ENCODE results near the genes SIGLEC6, ZNF175 and ZNF615.

DNA sequence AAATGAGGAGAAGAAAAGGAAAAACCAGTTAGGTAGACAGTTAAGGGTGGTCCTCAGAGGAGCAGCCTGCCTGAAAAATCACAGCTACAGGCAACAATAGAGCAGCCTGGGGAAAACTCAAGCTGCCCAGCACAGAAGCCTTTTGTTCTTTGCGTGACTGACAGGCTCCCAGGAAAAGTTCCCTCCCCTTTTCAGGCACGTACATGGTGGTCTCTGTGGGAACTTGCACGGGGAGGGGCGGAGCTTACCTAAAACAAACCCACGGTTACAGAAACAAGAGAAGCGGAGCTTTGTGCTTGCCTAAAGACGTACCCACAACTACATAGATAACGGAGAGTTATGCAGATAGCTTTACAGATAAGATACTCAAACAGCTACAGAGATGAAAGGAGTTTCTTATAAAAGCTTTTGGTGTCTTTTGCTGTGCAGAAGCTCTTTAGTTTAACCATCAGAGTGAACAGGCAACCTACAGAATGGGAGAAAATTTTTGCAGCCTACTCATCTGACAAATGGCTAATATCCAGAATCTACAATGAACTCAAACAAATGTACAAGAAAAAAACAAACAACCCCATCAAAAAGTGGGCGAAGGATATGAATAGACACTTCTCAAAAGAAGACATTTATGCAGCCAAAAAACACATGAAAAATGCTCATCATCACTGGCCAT lies 11.4 kb downstream of the ETFB start:
- PRO-cap: no peak
- RAMPAGE, long total RNA: no peak
- RRBS: no CpG with 5 or more reads among the region's 9 CpGs

- PRO-cap: no peak
- RAMPAGE, long total RNA: no peak
- RRBS: no CpG with 5 or more reads among the region's 5 CpGs
These were observed 16.5 kb upstream of the SIGLEC8 start for GRCh38 chr19:51474516-51475334.

- PRO-cap: no peak
- RAMPAGE, long total RNA: no peak
- RRBS: no CpG with 5 or more reads among the region's 23 CpGs
These were observed at the start of gene SIGLEC6 for GRCh38 chr19:51531365-51532140. Gene SIGLEC6, minus strand, starts transcription at chr19:51531670.

DNA sequence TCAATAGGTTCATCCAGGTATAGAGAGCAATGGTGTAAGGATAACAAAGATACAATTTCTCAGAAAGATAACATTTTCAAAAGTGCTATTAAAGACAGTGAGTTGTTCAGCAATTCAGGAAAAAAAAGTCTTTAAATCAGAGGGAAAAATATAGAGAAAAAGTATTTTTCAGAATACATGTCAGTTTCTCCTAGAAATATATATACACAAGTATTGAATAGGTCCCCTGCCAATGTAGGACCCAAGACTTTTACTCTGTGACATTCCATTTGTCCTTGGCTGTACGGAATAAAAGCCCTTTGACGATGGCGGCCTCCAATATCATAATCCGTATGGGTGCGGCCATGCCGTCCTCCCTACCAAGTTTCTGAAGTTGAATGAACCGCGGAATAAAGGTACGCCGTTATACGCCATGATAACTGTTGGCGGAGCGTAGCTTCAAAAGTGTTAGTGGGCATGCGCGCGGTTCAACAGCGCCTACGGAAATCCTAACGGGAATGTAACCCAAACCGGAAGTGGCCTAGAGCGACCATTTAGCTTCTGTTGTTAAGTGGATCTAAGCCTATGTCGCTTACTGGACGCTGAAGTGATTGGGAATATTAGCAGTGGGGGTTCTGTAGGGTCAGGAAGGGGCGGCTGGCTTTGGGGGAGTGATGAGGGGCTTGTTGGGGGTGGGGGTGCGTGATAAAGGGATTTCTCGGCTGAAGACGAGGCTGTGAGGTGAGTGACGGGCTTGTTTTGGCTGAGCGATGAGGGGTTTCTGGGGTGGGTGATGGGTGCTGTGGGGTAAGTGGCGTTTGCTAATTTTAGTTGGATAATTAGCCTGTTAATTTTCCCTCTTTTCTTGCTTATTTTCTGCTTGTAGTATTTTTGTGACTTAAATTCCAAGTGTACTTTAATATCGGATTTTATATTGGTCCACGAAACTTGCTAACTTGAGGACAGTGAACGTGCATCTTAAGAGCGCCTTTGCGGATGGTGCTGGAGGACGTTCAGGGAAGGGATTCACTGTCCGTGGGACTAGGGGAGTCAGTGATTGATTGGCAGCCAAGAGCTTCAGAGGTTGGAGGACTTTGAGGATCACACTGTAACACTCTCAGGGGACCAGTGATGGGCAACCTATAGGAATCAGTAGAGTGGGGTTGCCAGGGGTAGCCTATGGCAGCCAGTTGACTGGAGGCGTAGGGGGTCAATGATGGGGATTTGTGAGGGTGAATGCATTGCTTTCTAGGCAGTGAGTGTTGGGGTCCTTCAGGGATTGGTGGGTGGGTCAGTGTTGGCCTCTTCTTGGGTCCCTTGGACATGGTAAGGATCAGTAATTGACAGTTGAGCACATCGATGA lies at the start of gene ZNF175:
TSS of gene ZNF175 (plus strand) at position 528 of the 1,342 bp plus-strand sequence.
- PRO-cap: no peak
- RAMPAGE, long total RNA: no peak
- RRBS: no CpG with 5 or more reads among the region's 39 CpGs

DNA sequence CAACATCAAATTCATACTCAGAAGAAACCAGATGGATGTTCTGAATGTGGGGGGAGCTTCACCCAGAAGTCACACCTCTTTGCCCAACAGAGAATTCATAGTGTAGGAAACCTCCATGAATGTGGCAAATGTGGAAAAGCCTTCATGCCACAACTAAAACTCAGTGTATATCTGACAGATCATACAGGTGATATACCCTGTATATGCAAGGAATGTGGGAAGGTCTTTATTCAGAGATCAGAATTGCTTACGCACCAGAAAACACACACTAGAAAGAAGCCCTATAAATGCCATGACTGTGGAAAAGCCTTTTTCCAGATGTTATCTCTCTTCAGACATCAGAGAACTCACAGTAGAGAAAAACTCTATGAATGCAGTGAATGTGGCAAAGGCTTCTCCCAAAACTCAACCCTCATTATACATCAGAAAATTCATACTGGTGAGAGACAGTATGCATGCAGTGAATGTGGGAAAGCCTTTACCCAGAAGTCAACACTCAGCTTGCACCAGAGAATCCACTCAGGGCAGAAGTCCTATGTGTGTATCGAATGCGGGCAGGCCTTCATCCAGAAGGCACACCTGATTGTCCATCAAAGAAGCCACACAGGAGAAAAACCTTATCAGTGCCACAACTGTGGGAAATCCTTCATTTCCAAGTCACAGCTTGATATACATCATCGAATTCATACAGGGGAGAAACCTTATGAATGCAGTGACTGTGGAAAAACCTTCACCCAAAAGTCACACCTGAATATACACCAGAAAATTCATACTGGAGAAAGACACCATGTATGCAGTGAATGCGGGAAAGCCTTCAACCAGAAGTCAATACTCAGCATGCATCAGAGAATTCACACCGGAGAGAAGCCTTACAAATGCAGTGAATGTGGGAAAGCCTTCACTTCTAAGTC lies 16.3 kb downstream of the ZNF175 start:
- PRO-cap: no peak
- RAMPAGE, long total RNA: no peak
- RRBS: no CpG with 5 or more reads among the region's 6 CpGs

DNA sequence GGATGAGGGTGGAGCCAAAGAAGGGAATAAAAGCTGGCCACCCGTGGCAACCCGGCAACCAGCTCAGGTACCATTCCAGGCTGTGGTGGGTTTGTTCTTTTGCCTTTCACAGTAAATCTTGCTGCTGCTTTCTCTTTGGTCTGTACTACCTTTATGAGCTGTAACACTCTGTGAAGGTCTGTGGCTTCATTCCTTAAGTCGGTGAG lies 16.6 kb upstream of the SPACA6 start:
- PRO-cap: no peak
- RAMPAGE, long total RNA: no peak
- RRBS: no CpG with 5 or more reads among the region's 3 CpGs

DNA sequence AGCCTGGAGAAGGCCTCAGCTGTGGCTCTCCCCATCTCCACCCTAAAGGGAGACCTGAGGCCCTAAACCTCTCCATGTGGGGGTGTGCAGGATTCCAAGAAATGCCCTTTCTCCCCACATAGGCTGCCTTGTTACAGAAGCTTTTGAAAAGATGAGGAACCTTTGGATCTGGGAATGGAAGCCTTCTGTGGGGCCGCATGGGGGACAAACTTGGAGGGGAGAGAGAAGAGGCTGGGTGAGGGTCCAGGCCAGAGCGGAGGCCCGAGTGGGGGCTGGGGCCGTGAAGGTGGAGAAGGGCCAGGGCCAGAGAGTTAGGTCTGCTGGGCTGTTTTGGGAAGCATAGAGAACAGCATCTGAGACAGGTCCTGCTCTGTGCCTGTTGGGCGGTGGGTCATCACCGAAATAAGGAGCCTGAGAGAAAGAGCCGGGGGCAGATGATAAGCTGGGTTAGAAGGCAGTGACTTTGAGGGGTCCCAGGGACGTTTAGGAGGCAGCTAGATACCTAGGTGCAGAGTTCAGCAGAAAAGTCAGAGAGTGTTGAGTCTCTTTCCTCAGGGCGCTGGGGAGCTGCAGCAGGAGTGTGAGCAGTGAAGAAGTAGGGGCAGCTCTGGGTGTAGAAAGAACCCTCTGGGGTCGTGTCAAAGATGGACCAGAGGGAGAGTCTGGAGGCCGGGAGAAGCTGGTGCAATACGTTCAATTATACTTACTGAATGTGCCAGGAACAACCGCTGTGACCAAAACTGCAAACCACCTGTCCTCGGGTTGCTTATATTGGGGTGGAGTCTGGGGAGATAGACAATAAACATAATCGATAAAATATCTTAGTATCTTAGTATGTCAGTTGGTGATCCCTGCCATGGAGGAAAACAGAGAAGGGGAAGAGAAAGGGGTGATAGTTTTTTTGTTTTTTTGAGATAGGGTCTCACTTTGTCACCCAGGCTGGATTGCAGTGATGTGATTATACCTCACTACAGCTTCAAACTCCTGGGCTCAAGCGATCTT lies 2.7 kb downstream of the SPACA6 start:
- PRO-cap: no peak
- RAMPAGE, long total RNA: no peak
- RRBS: no CpG with 5 or more reads among the region's 16 CpGs

- PRO-cap: no peak
- RAMPAGE, long total RNA: no peak
- RRBS: no CpG with 5 or more reads among the region's 2 CpGs
These were observed 3.8 kb downstream of the SPACA6 start for GRCh38 chr19:51697014-51697291.

GRCh38 chr19:51973844-51974107 lies 12.9 kb downstream of the ZNF350 start:
- PRO-cap: no peak
- RAMPAGE, long total RNA: no peak

DNA sequence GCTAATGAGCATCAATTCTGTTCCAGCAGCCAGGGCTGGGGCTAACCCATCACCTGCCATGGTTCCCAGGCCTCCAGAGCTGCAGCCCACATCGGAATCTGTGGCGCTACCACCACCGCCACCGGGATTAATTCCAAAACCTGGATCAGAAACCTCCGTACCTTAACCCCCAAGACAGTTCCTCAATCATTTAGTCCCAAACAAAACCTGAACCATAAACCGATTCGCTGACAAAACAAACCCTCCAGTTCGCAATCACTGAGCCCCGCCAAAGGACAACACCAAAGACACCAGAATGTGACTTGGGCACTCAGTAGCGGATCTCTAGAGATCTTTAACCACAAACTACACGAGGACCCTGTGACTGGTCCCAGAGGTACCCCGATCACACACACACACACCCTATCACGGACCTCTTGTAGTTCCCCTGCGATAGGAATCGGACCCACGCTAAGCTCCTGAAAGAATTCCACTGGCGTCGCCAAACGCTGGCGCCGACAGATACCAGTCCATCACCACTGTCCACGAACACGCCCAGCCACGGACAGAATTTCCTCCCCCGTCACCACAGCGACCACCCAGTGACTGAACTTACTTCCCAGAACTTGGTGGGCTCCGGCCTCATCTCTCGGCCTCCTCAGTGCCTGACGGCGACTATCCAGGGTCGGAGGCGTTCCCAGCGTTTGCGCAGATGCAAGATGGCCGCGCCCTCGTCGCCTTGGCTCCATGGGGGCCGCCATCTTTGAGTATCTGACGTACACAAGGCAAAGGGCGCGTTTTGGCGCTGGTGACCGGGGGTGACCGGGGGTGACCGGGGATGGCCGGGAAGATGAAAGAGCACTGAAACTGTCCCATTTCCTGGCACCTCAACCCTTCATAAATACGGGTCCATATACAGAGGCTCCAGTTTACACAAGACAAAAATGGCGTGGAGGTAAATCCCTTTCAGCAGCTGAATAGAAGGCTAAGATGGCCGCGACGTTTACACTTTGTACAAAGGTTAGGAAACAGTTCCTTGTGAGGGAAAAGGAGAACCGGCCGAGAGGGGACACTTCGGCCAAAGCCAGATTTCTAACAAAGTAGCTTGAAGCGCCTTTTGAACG lies at the start of gene ZNF615:
TSS of gene ZNF615 (minus strand) at position 666 of the 1,103 bp plus-strand sequence.
- PRO-cap: bidirectional peak, plus-strand start at position 804 of the sequence, minus-strand start at position 649 of the sequence
- RAMPAGE, long total RNA: no peak
- RRBS: no CpG with 5 or more reads among the region's 57 CpGs

DNA sequence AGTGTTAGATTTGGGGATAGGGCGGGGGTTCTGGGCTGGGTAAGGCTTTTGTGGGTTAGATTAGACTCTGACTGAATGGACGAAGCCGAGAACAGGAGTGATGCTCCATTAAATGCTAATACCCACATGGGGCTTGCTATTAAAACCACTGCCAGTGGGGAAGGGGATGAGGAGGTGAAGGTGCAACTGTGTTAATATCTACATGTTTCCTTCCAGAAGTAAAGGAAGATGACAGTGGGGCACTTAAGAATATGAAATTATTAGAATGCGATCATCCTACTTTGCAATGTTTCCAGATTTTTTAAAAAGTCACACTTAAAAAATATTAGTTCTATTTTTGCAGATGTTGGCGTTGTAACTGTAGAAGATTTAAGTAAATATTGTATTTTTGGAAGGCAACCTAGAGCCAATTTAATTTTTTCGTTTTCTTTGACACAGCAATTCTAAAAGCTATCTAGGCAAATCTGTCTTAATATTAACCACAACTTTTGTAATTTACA lies 688 bp upstream of the ZNF614 start:
- PRO-cap: no peak
- RAMPAGE, long total RNA: no peak
- RRBS: no CpG with 5 or more reads among the region's 6 CpGs

DNA sequence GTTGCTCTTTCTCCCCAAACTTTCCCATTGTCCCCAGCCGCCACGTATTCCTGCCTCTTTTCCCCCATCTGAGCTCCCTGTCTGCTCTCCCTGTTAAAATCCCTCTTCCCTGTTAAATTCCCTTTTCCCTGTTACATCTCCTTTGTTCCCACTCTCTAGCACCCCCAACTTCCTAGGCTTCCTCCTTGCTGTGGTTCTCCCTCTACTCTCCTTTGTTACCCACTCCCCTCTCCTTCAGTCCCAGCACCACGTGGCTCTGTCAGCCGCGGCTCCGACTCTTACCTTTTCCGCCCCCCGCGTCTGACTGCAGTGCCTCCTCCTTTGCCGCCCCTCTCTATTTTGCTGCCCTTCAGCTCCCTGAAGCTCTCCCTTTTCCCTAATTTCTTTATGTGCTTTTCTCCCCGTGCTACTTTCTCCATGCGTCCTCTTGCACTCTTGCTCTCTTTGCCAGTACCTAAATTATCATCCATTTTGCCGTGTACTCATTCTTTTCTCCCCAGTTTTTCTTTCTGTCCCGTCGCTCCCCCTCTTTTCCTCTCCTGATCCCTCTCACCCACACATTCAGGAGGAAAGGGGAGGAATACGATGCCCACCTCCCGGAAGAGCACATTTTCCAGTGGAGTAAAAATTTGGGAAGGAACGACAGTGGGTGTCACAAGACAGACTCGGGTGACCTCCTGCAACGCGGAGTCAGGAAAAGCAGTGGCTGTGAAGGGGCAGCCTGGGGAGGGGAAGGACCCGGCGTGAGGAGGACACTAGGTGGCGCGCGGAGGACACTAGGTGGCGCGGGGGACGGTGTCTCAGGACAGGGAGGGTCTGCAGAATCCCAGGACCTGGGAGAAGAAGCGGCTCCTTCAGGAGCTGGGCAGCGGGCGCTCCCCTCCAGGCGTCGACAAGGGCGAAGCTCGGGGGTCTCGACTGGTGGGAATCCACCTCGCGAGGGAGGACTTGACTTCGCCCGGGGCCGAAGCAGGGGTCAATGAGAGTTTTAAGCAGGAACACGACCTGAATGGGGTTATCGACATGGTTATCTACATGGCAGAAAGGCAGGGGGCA lies 788 bp downstream of the ZNF616 start:
- PRO-cap: bidirectional peak, plus-strand start at position 702 of the sequence, minus-strand start at position 701 of the sequence
- RAMPAGE, long total RNA: no peak
- RRBS: no CpG with 5 or more reads among the region's 44 CpGs

GRCh38 chr19:52189466-52189838 lies 400 bp upstream of the PPP2R1A start:
- PRO-cap: unidirectional peak, minus-strand start at chr19:52189631
- RAMPAGE, long total RNA: no peak
- RRBS: no CpG with 5 or more reads among the region's 24 CpGs

DNA sequence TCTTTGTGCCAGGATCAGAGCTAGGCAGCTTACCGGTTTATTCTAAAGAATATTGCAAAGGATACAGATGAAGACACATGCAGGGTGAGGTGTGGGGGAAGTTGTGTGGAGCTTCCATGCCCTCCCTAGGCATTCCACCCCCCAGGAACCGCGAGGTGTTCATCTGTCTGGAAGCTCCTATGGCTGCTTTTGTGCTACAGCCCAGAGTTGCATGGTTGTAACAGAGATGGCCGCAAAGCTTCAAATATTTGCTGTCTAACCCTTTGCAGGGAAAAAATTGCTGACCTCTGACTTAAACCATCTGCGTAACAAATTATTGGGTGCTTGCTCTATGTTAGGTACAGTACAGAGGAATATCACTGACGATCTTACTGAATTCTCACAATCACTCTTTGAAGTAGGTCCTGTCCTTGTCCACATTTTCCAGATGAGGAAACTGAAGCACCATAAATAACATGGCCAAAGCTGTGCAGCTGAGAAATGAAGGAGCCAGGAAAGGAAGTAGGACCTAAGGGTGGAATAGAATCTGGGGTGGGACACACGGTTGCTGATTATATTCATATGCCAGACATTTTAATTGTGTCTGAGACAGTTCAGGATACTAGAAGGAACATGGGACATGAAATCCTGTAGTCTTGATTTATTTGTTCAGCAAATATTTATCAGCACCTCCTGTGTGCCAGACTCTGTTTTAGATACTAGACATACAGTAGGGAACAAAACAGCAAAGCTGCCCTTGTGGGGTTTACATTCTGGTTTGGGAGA lies 3.1 kb downstream of the PPP2R1A start:
- PRO-cap: no peak
- RAMPAGE, long total RNA: no peak
- RRBS: no CpG with 5 or more reads among the region's 7 CpGs

GRCh38 chr19:52269695-52270855 lies 688 bp downstream of the ZNF766 start:
- PRO-cap: bidirectional peak, plus-strand start at chr19:52269966, minus-strand start at chr19:52269814
- RAMPAGE, long total RNA: no peak
- RRBS: under 1% methylated on average over 8 of the region's 51 CpGs

DNA sequence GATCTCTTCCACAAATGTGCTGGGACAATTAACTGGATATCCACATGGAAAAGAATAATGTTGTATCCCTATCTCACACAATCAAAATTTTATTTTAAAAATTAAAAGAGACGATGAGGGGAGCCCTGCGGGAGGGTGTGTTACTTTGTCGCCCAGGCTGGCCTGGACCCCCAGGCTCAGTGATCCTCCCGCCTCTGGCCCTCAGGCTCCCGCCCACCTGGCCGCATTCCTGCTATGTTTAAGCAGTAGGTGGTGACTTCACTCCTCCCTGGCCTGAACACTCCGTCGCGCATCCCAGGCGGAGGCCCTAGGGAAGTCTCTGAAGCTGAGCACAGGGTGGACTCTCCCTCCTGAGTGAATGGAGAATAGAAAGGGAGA lies 534 bp upstream of the ZNF701 start:
- PRO-cap: no peak
- RAMPAGE, long total RNA: no peak
- RRBS: no CpG with 5 or more reads among the region's 10 CpGs

GRCh38 chr19:52601647-52602556 lies 31.8 kb downstream of the ZNF701 start:
- PRO-cap: no peak
- RAMPAGE, long total RNA: no peak
- RRBS: no CpG with 5 or more reads among the region's 29 CpGs

DNA sequence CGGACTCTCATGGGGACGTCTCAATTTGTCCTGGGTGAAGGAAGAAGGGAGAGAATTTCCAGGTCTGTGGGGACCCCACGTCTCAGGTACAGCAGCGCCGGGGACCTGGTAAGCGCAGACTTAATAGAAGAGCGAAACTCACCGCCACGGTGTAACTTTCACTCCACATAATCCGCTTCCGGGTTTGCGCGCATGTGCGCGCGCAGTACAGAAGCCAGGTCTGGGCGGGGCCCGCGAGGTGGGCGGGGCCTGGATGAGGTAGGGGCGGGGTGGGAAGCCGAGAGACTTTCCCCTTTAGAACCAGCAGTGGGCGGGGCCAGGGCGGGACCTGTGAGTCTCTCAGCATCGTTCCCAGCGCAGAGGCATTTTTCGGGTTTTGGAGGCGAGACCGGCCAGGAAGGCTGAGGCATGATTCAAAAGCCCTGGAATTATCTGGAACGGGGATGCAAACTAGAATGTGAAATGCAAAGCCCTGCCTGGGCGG lies 52.1 kb downstream of the ENSG00000269825 start:
- PRO-cap: unidirectional peak, minus-strand start at position 186 of the sequence
- RAMPAGE, long total RNA: no peak
- RRBS: 2% methylated on average over 7 of the region's 31 CpGs

DNA sequence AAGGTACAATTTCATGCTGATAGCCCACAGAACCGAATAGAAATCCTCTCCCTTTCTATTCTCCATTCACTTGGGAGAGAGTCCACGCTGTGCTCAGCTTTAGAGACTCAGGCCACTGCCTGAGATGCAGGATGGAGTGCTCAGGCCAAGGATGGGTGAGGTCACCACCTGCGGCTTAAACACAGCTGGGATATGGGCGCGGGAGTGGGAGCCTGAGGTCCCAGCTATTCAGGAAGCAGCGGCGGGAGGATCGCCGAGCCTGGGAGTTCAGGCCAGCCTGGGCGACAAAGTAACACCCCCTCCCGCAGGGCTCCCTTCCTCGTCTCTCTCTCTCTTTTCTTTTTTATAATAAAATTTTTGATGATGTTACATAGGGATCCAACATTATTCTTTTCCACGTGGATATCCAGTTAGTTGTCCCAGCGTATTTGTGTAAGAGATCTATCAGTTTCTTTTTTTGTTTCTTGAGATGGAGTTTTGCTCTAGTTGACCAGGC lies 51.6 kb downstream of the ENSG00000269825 start:
- PRO-cap: no peak
- RAMPAGE, long total RNA: no peak
- RRBS: no CpG with 5 or more reads among the region's 14 CpGs

GRCh38 chr19:52733751-52734914 lies 711 bp downstream of the ZNF611 start:
- PRO-cap: no peak
- RAMPAGE, long total RNA: no peak
- RRBS: under 1% methylated on average over 5 of the region's 45 CpGs